Gallbladder (tissue), 1 donor: ENCODE measurements around a stretch of chr6.

DNA sequence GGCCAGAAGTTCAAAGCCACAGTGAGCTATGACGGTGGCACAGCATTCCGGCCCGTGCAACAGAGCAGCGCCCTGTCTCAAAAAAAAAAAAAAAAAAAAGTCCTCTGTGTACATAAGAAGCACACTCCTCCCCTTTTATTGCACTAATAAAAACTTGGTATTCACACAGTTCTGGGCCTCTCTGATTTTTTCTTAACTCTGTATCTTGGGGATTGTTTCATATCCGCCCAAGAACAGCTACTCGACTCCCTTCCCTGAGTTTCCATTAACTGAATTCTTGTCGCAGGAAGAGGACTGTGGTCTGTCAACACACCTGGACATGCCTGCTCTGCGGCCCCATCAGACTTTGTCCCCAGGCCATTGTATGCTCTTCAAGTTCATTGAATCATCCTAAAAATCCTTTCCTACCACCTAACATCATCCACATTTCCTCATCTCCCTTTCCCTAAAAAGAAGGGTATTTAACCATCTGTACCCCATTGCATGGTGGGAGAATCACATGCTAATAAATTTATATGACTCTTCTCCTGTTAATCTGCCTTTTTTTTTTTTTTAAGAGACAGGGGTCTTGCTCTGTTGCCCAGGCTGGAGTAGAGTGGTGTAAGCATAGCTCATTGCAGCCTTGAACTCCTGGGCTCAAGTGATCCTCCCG, 25.8 kb upstream of the PPP1R3G start:
- PRO-cap, result no peak

GRCh38 chr6:5120403-5120807, 35.3 kb downstream of the PPP1R3G start:
- PRO-cap, result no peak

GRCh38 chr6:5132509-5133372, 47.6 kb downstream of the PPP1R3G start:
- PRO-cap, result no peak

- PRO-cap, result bidirectional peak, plus-strand start at chr6:5260499, minus-strand start at chr6:5260448
Observed at GRCh38 chr6:5259838-5260594, 734 bp downstream of the LYRM4 start.

- PRO-cap, result no peak
Observed at GRCh38 chr6:5645631-5645946, 361.1 kb downstream of the NRN1 start.

DNA sequence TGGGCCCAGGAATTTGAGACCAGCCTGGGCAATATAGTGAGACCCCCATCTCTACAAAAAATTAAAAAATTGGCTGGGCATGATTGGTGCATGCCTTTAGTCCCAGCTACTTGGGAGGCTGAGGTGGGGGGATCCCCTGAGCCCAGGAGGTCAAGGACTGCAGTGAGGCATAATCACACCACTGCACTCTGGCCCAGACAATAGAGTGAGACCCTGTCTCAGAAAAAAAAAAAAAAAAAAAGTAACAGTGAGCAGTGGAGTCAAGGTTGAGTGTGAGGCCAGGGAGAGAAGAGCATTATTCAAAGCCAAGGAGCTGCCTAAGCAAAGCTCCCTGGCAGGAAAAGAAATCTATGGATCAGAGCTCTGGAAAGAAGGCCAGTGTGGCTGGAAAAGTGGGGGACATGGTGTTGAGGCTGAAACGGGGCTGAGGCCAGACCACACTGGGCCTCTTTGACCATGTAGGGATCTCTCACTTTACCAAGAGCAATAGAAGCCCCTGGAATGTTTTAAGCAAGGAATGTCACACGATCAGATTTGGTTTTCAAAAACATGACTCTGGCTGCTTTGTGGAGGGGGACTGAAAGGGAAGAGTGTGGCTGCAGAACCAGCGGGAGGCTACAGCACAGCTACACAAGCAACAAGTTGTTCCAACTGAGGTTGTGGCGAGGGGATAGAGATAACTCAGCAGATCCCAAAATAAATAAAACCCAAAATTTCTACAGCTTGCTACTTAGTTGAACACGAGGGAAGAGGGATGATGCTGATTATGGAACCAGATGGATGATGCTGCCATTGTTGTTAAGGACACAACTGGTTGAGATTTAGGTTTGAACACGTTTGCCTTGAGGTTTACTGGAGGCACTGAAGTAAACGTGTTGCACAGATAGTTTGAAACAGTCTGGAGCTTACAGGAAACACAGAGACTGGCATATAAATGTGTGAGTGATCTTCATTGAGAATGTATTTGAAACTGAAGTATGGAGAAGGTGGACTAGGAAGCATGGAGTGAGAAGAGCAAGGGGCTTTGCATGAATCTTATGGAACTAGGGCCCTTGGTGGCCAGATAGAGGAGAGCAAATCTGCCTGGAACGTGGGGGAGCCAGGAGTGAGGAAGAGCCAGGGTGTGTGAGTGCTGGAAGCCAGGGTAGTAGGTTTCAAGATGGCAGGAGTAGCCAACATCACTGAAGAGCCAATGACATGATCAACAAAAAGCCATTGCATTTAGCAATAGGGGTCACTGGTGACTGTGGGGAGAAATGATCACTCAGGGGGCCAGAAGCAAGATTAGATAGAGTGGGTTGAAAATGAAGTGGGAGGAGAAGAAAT, 345.8 kb downstream of the NRN1 start:
- PRO-cap, result no peak

DNA sequence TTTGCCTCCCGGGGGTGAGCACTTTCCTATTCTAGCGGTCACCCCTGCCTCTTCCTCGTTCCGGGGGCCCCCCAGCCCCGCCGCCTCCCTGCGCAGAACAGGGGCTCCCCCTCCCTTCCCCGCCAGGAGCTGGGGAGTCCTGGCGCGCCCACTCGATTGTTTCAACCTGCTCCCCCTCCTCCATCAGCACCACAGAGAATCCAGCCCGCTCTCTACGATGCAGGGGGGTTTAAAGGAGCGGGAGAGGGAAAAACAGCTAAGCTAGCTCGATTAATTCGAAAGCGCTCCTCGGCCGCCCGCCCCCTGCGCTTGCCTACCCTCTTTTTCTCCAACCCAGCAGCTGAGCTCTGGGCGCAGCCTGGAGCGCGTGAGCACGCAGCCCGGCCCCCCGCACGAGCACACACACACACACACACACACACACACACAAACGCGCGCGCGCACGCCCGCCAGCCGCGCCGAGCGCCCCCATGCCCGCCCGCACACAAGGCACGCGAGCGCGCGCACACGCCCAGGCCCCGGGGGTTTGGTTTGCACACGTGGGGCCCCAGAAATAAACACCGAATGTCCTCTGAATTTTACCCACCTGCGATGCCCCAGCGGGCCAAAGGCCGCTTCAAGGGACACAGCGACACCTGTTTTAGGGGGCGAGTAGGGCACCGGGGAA, 578 bp upstream of the NRN1 start:
- PRO-cap, result no peak

DNA sequence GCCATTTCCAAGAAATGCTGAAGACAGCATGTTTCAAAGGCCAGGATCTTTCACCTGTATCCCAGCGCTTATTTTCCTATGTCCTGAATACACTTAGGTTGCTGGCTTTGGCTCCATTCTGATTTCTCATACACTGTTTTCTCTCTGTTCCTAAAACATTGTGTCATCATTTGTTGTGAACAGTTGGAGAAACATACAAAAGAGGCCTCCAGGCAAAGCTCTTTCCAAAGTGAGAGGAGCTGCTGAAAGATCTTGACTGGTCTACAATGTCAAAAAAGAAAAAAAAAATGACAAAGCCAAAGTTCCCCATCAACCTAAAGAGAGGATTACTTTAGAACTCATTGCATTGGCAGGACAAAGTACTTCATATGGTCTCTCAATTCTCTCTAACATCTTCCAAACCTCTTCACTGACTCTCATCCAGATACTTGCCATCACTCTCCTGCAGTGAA, 86.0 kb upstream of the F13A1 start:
- PRO-cap, result no peak

DNA sequence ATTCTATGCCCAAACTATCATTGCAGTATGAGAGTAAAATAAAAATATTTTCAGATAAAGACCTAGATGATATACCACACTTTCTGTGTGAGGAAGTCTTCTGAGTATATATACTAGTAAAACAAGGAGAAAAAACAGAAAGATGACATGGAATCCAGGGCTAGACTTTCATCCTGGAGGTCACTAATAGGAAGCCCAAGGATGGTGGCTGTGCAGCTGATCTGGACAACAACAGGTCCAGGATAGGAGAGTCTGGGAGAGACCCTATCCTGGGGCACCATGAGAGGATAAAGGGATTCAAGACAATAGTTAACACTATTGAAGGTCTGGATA, 87.5 kb upstream of the LY86 start:
- PRO-cap, result no peak

DNA sequence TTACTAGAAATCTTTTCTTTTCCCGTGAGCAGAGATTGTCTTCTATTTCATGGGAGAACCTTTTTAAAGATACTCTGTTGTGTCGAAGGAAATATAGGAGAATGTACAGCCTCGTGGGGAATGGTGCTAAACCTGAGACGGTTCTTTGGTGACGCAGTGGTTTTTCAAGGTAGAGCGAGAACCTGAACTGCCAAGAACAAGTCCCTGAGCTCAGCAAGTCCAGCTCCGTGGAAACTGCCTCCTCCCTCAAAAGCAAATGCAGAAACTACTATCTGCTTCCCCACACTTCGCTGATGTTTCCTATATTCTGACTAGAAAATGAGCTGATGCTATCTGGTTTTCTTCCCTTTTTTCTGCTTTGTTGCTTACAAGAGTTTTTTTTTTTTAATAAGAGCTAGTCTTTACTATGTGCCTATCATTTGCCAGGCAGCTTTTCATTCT, 85.4 kb upstream of the LY86 start:
- PRO-cap, result no peak

- PRO-cap, result no peak
Observed at GRCh38 chr6:6545934-6546877, 42.3 kb upstream of the LY86 start.

GRCh38 chr6:6592075-6592837, 3.7 kb downstream of the LY86 start:
- PRO-cap, result no peak

DNA sequence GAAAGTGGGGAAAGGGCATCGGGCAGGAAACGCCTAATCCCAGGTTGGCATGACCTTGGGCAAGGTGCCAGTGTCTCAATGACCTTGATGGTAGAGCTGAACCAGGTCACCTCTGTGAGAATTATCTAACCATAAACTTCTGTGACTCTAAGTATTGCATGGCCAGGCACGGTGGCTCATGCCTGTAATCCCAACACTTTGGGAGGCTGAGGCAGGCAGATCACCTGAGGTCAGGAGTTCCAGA, 115.3 kb downstream of the LY86 start:
- PRO-cap, result no peak

- PRO-cap, result bidirectional peak, plus-strand start at chr6:6724428, minus-strand start at chr6:6724071; unidirectional peak, plus-strand start at chr6:6724789
Observed at GRCh38 chr6:6724182-6725175, 136.0 kb downstream of the LY86 start.

DNA sequence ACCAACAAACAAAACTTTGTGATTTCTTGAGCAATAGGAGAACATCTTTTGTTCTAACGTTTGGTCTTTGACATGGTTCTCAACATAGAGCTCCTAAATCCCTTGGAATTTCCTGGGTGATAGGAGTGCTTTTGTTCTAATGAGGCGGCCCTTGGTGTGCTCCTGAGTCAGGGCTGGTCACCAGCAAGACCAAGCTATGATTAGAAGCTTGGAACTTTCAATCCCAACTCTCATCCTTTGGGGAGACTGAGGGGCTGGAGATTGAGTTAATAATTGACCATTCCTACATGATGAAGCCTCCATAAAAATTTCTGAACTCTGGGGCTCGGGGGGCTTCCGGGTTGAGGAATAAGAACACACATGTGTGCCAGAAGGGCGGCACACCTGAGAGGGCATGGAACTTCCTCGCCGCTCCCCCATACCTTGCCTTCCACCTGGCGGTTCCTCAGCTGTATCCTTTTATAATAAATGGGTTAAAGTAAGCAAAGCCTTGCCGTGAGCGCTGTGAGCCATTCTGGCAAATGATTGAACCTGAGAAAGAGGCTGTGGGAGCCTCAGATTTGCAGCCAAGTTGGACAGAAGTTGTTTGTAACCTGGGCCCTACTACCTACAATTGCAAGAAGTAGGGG, 164.7 kb downstream of the LY86 start:
- PRO-cap, result no peak

DNA sequence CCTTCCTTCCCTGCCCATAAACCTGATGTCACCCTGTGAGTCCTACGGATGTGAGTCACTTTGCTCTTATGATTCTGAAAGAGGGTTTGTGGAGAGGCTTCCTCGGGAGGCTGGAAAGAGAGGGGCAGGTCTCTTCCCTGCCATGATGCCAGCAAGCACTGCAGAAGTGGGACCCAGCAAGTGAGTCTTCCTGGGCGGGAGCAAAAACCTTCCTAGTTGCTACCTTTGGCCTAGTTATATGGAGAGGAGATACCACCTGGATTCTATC, 202.5 kb downstream of the LY86 start:
- PRO-cap, result no peak

DNA sequence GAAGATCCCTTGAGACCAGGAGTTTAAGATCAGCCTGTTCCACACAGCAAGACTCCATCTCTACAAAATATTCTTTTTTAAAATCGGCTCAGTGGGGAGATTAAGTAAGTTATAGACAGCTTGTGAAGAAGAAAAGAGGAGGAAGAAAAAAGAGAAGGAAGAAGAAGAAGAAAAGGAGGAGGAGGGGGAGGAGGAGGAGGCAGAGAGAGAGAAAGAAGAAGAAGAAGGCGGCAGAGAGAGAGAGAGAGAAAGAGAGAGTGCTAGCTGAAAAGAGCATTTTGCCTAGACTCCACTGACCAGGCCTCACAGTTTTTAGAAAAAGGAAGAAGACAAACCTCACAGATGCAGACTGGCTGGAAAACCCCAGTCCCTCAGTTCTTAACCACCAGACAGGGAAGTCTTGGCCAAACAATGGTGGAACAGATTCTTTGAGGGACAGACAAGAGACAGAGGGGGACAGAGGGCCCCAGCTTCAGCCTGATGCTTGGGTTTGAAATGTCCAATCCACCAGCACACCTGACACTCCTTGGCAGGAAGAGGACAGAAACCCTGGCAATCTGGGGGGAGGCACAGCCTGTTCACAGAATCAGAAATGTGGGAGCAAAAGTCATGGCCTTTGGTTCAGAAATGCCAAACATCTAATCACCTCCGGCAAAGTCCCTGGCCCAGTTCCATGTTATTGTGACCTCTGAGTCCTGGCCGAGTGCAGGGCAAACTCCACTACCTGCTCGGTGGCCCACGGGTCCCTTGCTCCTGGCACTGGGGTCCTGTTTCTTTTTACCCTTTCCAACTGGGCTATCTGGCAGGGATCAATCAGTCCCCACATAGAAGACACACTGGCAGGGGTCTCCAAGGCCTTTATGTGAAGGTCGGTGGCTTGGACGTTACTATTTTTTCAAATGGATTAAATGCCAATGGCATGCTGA, 235.1 kb downstream of the LY86 start:
- PRO-cap, result no peak

DNA sequence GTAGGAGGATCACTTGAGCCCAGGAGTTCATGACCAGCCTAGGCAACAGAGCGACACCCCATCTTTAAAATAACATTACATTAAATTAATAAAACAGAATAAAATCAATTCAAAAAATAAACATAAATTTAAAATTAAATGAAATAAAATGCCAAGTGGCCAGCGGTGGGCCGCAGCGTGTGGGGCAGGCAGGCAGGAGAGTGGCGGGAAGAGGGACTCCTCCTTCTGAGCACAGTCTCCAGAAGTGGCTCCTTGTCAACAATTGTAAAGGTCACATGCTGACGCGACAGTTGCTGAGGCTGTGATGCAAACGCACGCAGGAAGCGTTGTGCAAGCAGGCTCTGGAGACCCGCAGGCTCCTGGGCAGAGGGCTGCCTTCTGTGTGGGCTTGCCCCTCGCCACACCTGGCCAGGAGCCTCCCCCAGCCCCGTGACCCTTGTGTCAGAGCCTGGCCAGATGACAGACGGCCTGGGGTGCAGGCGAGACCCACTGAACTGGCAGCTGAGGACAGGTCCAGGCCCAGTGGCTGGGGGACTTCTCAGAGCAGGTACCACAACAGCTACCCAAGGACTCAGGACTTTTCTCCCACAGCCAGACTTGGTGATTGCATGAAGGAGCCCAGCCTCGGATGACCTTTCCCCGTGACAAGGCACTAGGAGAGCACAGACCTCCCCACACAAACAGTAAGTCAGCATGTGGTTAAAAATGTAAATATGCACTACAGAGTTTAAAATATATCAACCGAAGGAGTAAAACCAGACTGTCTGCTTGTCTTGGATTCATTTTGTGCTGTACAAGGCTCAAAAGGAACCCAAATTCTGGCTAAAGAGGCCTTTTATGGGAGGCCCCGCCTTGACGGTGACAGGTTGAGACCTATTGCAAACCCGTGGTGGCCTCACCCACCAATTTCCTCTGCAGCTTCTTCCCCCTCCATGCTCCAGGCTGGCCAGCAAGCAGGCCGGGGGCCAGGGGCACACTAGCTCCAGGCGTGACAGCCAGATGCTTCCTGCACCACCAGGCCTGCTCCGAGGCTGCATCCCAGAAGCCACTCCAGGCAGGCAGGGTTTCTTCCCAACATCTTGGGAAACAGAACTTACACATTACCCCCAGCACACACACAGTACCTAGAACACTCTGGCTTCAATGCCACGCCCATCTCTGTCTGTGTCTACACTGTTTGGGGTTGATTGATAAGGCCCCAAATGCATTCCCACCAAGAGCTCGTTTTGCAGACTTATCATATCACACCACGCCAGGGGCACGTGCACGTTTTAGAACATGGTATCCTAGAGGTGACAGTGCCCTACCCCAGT, 222.0 kb upstream of the RREB1 start:
- PRO-cap, result no peak

- PRO-cap, result bidirectional peak, plus-strand start at chr6:7051940, minus-strand start at chr6:7051824; bidirectional peak, plus-strand start at chr6:7052286, minus-strand start at chr6:7052109
Observed at GRCh38 chr6:7051738-7052390, 55.9 kb upstream of the RREB1 start.

DNA sequence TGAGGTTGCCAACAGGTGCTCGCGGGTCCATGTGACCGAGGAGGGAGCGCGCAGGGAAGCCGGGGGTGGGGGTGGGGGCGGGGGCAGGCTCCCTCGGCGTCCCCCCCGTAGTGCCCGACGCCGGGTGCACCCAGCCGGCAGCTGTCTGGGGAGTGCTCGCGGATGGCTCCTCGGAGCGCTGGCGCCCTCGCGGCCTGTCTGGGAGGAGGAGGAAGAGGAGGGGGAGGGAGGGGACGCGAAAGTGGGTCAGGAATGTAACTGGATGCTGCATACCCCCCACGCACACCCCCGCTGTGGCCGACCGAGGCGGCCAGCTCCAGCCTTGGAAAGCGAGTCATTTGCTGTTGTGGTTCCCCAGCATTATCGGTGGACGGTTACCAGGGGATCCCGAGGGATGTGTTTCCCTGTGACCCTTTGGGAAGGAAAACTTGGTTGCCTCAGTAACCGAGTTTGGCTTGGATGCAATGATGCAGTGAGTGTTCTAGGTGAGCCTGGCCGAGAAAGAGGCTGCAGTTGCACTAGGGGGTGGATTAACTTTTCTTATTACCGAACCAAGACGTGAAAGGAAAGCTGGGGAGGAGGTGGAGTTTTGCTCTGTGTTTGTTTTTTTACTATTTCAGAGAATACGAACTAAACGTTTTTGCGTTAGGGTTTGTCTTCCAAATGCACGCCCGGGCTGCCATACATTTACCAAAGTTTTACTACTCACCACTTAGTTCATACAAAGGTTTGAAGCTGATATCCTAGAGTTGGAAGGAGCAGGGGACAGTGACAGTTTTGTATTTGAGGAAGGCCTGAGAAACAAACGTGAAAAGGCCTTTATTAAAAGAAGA, 55.2 kb upstream of the RREB1 start:
- PRO-cap, result bidirectional peak, plus-strand start at position 137 of the sequence, minus-strand start at position 336 of the sequence